H4 (cell line): ENCODE results near the genes MAN2C1, TMEM266 and SCAPER.

DNA sequence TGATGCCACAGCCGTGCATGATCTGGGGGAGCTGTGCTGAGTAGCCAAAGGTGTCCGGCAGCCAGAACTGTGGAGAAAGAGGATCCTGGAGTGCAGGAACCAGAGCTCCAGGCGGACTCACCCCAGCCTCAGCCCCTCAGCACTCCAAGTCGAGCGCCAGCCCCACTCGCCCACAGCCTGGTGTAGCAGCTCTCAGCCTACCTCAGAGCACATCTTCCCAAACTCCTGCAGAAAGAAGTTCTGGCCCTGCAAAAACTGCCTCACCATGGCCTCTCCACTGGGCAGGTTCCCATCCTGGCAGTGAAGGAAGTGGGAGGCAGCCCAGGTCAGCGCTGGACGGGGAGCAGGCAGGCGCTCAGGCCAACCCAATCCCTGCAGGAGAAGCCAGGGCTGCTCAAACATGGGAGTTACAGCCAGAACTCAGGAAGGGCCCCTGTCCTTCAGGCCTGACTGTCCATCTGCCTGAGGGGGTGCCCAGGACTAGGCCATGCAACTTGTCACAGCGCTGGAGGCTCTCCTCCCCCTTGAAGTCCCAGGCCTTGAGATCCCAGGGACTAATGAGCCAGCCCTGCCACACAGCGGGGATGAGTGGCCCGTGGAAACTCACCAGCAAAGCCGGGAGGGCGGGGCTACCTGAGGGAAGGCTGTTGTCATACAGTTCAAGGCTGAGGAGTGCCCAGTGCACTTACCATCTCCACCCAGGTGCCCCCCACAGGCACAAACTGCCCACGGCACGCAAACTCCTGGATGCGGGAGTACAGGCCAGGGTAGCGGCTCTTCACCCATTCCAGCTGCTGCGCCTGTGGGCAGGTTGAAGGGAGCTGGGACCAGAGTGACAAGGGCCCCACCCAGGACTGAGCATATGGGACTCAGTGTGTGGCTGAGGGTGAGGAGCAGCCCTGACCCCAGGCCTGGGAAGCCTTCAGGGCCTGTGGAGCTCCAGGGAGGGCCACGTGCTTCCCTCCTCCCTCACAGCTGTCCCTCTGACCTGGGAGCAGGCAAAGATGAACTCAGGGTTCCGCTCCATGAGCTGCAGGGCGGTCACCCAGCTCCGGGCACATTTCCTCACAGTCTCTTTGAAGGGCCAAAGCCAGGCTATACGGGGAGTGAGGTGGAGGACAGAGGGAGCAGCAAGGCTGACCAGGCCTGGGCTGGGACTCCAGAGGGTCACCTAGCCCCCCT is 6.4 kb downstream of the MAN2C1 start:
- RAMPAGE, long total RNA = no peak

GRCh38 chr15:75368239-75369099 is at the start of gene MAN2C1:
MAN2C1 (minus strand) TSS chr15:75368607.
- RAMPAGE, long total RNA = no peak

DNA sequence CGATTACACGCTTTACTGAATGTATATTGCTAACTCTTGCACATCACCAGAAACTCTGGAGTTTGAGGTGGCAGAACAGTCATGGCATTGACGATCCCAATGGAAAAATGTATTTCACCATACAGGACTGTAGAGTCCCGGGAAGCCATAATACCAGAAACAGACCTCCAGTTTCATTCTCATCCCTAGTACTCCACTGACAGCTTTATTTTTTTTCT is 602 bp upstream of the MAN2C1 start:
- RAMPAGE, long total RNA = no peak

DNA sequence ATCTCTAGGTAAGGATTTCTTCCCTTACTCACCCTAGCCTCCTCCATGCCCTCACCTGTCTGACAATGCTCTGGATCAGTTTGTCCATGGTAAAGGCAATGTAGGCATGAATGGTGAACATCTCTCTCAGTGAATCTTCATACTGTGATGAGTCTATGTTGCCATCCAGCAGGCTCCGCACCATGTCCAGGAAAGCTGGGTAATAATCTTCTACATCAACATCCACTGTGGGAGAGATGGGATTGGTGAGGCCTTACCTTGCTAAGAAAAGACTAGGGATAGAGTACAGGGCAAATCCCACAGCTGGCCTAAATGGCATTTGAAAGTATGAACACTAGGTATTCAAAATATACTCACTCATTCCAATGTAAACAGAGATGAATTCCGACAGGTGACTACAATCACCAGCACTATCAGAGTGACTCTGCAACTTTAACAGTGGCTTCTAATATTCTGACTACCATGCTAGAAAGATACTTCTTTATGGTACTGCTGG is 21.2 kb upstream of the MAN2C1 start:
- RAMPAGE, long total RNA = no peak

GRCh38 chr15:75396172-75396745 is 27.9 kb upstream of the MAN2C1 start:
- RAMPAGE, long total RNA = no peak

DNA sequence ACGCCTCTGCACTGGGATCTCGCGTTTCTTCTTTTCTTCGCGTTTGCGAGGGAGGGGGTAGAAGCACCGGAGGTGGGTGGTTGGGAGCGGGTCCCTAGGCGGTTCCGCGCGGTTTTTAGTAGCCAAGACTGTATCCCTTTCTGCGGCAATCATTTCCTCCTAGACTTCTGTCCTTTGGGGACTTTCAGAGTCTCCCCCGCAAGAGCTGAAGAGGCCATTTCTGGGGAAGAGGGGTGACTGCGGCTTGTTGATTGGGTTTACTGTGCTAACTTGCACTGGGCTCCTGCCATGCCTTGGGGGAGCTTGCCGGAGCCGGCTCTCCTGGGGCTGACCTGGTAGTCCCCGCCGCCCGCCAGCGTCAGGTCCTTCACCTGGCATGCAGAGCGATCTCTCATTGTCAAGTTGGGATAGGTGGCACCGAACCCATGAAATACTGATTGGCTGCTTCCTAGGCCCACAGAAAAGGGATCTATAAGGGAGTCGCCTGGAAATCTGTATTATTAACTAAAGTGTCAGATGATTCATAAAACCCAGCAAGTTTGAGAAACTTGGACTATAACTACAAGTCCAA is 392 bp upstream of the IMP3 start:
- RAMPAGE, long total RNA = no peak

DNA sequence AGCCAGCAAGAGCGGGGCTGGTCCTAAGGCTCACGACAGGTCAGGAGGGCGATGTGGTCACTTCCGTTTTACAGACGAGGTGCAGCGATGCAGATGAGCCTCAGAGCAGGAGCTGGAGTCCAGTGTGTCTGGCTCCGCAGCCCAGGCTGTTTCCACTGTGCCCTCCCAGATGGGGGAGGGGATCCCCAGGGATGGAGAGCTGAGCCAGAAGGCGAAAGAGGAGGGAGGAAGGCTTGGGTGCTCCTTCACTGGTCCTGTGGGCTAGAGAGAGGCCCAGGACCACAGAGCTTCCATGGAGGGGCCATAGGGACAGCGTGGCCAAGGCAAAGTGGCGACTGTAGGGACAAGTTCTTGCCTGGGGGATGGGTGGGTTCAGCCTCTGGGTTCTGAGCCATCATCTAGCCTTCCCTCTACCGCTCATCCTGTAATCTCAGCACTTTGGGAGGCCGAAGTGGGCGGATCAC is 5.7 kb downstream of the SNX33 start:
- RAMPAGE, long total RNA = no peak

GRCh38 chr15:75660912-75661523 is 13.3 kb downstream of the SNX33 start:
- RAMPAGE, long total RNA = no peak

DNA sequence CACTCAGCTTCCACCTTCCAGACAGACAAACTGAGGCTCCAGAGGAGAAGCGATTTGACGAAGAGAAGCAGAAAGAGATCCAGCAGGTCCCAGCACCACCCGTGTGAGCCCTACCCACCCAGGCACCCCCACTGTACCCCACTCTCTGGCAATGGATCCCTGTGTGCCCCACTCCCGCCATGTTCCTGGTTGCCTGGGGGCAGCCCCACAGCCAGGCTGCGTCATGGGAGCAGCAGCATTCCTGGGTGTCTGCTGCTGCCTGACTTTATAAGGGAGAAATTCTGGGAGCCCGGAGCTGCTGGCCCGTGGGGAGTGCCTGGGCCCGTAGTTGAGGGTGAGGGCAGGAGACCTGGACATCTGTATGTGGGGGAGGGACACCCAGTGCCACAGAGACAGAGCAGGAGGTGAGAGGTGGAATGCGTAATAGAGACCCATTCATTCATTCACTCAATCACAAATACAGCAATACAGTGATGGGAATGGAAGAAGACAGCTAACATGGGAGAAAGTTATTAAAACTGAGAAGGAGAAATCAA is 15.2 kb downstream of the CSPG4 start:
- RAMPAGE, long total RNA = no peak

DNA sequence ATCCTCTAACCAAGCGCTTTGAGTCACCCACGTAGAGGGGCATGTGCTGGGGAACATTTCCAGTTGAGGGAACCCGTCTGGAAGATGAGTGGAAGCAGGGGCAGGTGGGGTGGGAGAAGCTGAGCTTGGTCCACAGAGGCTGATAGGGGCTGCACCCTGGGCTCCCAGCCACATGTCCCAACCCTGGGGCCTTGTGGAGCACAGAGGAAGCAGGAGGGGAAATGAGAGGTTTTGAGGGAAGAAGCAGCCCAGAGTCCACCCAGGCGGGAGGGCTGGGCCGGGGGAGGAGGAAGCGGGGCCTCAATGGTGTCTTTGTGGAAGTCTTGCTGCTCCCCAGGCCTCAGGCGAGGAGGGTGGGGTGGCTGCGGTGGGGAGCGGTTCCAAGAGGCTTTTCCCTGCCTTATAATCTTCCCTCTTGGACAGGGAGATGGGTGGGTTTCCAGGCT is 13.2 kb downstream of the CSPG4 start:
- RAMPAGE, long total RNA = no peak

DNA sequence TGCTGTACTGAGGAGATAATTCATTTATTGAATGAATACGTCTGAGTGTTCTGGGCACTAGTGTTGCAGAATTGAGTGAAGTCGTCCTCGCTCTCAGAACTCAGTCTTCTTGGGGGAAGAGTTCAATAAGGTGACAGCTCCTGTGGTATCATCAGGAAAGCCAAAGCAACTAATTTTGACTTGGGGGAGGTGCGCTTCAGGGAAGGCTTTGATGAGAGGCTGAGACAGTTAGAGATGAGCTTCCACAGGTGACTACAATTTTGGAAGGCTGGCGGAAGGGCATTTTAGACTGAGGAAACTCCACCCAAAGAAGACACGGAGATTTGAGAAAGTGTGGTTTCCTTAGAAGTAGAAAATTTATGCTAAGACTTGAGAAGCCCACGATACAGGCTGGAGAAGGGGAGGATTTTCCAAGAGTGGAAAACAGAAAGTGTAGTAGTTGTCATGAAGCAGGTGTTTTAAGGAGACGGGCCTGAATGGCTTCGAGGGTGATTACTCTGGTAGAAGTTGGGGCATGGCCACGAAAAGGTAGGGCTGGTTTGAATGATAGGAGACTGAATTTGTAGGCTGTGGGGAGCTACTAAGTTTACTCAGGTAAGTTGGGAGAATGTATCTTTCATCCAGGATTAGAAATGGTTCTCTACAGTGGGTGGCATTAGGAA is 1.9 kb downstream of the UBE2Q2 start:
- RAMPAGE, long total RNA = no peak

GRCh38 chr15:76059500-76060439 is at the start of gene TMEM266:
TMEM266 (plus strand) TSS chr15:76059985.
- RAMPAGE, long total RNA = no peak

DNA sequence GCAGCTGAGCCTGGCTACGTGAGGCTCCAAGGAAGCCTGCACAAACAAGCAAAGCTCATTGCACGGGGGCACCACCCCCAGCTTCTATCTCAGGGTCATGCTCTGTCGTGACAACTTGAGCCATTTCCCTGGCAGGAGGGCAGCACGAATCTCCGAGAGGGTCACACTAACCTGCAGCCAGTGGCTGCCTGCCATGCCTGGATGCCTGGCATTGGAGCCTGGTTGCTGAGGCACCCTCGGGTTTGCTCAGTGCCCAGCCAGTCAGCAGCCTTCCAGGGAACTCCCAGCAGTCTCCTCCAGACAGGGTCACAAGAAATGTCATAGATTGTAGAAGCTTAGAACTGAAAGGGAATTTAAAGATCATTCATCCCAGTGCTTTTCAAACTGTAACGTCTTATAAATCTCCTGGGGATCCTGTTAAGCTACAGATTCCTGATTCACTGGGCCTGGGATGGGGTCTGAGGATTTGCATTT is 48.3 kb downstream of the TMEM266 start:
- RAMPAGE, long total RNA = no peak

DNA sequence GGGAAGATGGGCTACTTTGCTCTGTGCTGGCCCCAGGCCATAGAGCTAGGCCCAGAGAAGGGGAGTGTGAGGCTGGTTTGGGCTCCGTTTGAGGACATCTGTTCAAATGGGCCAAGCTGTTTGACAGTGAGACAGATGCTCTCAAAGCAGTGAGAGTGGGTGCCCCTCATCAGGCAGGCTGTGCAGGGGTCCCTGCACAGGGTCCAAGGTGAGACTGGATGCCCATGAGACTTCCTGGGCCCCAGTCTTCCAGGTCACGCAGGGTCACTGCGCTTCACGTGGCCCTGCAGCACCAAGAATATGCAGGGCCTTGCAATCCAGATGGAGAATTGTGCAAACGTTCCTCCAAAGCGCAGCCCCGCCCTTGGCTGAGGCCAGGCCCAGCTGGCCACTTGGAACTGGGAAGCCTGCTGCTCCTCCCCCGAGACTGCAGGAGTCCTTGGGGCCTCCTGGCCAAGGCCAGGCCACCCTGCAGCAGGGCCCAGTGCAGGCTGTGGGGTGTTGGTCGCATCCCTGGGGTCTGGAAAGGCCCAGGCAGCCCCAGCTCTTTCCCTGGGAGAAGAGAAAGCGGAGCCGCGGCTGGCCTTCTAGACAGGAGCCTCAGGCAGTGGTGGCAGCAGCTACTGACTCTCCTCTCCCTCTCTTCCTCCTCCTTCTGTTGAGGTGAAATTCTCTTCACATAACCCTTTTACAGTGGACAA is 103.6 kb downstream of the TMEM266 start:
- RAMPAGE, long total RNA = no peak

DNA sequence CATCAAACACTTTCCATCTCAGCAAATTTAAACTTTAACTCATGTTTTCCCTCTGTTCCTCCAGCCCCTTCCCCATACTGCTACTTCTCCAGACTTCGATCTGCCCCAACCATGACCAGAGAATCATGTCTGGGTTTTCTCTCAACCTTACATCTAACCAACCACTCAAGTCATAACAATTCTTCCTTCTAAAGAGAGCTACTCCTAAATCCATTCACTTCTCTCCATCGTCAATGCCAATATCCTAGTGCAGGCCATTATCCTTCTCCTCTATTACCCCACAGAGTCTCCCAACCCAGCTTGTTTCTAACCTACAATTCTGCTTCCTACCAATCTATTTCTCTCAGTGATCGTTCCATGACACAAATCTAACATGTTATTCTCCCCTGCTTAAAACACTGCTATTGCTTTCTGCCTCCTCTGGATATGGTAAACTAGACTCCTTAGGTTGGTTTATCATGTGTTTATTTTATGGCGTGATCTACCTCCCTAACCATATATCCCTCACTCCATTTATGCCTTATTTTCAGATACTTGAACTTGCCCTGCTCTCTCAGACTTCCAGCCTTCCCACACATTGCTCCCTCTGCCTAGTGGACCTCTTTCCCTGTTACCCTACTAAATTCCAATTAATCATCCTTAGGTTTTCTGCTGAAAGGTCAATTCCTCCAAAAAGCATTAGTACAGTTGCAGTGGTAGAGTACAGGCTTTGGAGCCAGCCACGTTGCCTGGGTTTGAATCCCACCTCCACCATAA is 10.8 kb downstream of the ETFA start:
- RAMPAGE, long total RNA = no peak

GRCh38 chr15:76905078-76905709 is at the start of gene SCAPER:
SCAPER (minus strand) TSS chr15:76905340.
- RAMPAGE, long total RNA = start-site peak on the minus strand at chr15:76905325-76905369, 21 reads

GRCh38 chr15:76988998-76989437 is 5.9 kb upstream of the PSTPIP1 start:
- RAMPAGE, long total RNA = no peak

- RAMPAGE, long total RNA = no peak
These were observed 8.1 kb downstream of the PSTPIP1 start for GRCh38 chr15:77002877-77003527.

GRCh38 chr15:77035272-77036339 is 35.3 kb downstream of the TSPAN3 start:
- RAMPAGE, long total RNA = no peak

DNA sequence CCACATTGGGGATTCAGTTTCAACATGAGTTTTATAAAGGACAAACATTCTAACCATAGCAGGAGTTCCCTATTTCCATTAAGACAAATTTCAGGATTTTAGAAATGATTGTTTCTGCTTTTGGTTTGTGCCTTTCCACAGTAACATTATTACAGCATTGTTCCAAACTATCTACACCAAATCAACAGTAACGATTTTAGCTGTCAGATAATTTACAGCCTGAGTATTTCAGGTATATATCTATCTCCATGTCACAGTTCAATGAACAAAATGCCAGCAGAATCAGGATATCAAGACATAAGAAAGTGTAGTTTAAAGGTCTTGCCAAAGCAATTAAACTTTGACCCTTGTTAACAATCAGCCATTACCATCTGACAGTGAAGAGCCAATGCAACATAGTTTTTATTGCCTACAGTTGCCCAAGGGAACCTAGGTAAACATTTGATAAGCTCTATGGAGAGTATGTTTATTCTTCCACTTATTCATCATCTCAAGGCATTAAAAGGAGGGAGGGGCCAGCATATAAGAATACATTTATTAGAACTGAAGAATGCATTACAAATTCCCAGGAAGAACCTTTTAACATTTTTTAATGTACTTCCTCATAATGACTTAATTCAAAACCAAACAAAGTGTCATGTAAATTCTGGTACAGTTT is 3.6 kb downstream of the TSPAN3 start:
- RAMPAGE, long total RNA = no peak